LNCaP clone FGC (cell line): ENCODE measurements around the genes CGN, TDRKH, LINGO4, LCE3B, C1orf68, SMCP, SPRR2D and PGLYRP4.

DNA sequence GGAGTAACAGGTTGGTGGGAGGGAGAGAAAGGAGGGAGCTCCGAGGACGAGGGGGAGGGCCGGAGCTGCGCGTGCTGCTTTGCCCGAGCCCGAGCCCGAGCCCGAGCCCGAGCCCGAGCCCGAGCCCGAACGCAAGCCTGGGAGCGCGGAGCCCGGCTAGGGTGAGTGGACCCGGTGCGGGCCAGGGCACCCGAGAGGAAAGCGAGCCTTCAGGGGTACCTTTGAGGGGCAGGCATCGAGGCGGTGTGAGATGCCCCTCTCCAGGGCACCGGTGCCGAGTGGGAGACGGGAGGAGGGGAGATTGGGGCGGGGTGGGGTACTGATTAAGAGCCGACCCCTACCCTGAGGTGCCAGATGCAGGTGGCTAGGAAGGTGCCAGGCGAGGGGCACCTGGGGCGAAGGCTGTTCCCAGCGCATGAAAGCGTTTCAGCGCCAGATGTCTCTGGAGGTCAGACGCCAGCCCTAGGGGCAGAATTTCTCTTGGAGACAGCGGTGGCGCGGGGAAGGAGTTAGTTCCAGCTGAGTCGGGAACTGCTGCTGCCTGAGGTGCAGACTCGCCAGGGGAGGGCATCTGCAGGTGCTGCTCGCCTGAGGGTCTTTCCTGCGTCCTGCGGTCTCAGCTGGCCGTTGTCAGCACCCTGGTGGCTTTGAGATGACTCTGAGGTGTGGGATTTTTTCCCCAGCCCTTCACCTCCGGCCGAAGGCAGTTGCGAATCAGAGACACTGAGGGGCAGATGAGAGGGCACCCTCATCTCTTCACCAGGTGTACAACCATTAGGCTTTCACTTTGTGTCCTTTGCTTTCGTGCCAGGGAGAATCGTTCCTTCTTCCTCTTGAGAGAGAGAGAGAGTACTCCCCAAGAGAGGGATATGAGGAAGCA is at the start of gene CGN:
Gene CGN, plus strand, starts transcription at position 33 of the 880 bp plus-strand sequence.
- RRBS, 2 experiments = under 1 to 5% methylated on average over 10 of the region's 48 CpGs

- RRBS, 2 experiments = no CpG with 5 or more reads among the region's 5 CpGs
Observed at GRCh38 chr1:151519984-151520701, 9.0 kb downstream of the CGN start.

GRCh38 chr1:151525432-151525904 is 14.3 kb downstream of the CGN start:
- RRBS, 2 experiments = no CpG with 5 or more reads among the region's 3 CpGs

- RRBS, 2 experiments = no CpG with 5 or more reads among the region's 5 CpGs
Observed at GRCh38 chr1:151568784-151569168, 28.7 kb downstream of the TUFT1 start.

DNA sequence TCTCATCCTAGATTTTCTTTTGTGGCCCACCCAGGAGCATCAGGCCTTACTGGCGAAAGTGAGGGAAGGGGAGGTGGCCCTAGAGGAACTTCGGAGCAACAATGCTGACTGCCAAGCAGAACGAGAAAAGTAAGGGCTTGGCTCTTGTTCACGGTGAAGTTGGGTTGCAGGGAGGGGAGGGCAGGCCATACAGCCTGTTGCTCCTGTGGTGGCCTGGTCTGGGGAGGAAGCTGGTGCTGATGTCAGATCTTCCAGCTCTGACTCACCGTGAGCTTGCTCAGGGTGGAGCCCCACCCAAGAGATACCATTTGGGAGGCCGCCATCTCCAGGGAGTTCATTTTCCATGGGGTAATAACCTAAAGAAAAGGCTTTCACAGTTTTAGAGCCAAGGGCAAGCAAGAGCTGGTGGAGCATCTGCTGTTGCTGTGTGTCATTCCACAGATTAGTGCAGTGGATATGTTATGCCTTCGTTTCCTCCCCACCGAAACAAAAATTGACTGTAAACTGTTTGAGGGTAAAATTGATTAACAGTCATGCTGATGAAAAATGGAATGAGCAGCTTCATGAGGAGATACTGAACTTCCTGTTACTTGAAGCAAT is 34.9 kb downstream of the TUFT1 start:
- RRBS, 2 experiments = no CpG with 5 or more reads among the region's 8 CpGs

GRCh38 chr1:151790322-151790612 is at the start of gene TDRKH:
Gene TDRKH, minus strand, starts transcription at chr1:151790500.
- RRBS, 2 experiments = no CpG with 5 or more reads among the region's 25 CpGs

GRCh38 chr1:151805196-151805686 is at the start of gene LINGO4:
Gene LINGO4, minus strand, starts transcription at chr1:151805419.
- RRBS, 2 experiments = no CpG with 5 or more reads among the region's 8 CpGs

GRCh38 chr1:151904799-151905402 is 4.4 kb downstream of the THEM4 start:
- RRBS, 2 experiments = no CpG with 5 or more reads among the region's 3 CpGs

GRCh38 chr1:151992931-151993583 is 602 bp downstream of the S100A10 start:
- RRBS, 2 experiments = 37 to 75% methylated on average over 2 to 3 of the region's 37 CpGs

DNA sequence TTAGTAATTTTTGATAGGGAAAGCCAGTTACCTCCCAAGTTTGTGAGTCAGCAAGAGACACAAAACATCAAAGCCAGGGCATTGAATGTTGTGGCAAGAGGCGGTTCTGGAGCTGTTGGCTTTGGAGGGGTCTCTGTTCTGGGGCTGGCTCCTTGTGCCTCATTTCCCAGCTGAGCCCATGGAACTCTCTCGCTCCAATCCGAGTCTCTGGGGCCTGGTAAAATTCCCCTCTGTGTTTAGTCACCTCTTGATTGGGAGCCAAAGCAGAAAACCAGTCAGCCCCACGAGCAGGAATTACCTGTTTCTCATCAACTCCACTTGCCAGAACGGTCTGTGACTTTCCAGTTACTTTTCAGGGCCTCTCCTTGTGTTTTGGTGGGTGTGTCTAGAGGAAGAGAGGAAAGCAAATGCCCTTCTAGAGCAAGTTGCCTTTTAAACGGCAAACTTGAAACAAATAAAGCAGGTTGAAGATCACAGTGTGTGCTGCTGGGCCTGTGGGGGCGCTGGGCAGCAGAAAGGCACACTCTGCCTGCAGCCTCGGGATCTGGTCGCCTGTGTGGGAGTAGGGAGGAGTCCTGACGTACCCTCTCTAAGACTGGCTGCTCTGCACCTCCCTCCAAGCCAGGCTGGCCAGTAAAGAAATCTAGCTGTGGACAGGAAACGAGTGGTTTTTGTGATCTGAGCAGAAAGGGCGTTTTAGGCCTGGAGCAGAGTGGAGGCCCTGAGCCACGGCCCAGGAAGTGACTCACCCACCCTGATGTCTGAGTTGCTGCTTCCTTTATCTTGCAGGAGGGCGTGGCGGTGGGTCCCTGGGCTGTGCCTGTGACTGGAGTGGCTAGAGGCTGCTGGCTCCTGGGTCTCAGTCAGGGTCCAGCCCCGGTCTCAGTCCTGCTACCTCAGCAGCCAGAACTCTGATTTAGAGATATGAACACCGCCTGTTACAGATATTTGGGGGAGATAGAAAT is 11.0 kb upstream of the S100A11 start:
- RRBS, 2 experiments = no CpG with 5 or more reads among the region's 17 CpGs

DNA sequence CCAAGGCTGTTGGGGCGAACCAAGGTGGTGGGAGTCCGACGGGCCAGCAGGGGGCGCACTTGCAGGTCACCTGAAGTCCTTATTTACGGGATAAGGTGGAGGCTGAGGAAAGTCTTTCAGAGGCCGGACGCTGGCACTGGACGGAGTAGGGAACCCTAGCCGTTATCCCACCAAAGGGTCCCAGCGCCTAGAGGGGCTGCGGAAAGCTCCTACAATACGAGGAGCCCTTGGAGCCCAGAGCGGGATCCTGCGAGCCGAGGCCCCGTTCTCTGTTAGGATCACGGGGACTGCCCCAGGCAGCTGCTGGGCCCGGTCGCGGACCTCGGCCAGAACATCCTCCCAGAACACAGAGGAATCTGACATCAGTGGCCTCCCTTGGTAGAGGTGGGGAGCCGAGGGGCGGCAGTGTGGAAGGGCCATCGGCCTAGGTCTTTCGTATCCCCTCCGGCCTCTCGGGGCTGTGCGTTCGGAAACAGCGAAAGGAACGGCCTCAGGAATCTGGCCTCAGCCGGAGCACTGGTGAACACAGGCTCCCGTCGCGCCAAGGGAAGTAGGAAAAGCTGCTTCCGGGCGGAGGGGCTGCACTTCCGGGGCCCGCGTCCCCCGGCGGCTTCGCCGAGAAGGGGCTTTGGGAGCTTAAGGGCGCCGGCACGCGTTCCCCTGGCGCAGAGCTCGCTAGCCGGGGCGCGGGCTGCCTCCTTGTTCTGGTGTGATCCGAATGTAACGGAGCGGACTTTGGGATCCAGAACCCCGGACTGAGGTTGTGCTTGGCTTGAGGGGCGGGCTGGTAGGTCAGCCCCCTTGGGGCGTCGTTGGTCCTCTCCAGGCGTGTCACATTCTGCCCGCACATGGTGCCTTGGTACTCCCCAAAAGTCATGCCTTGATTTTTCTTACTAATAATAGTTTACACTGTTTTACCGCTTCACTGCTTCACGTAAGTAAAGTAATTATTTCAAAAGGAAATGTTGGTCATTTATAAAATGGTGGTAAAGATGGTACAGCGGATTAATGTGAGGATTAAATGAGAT is 30.0 kb upstream of the RPTN start:
- RRBS, 2 experiments = 86% methylated on average over 19 to 21 of the region's 65 CpGs

- RRBS, 2 experiments = no CpG with 5 or more reads among the region's 1 CpG
Observed at GRCh38 chr1:152613556-152613943, at the start of gene LCE3B. Gene LCE3B, plus strand, starts transcription at chr1:152613811.

DNA sequence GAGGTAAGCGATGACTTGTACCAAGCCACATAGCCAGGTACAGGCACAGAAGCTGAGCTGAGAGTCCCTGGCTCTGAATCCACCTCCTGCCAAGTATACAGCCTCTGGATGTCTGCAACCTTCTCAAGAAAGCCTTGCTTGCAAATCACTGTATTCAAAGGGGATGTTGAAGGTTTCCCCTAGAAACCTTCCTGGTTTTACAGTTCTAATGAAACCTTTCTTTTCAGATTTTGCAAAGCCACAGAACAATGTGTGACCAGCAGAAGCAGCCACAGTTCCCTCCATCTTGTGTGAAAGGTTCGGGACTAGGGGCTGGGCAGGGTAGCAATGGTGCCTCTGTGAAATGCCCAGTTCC is at the start of gene C1orf68:
Gene C1orf68, plus strand, starts transcription at position 249 of the 355 bp plus-strand sequence.
- RRBS, 2 experiments = no CpG with 5 or more reads among the region's 2 CpGs

- RRBS, 2 experiments = no CpG with 5 or more reads among the region's 1 CpG
Observed at GRCh38 chr1:152878040-152878376, at the start of gene SMCP. Gene SMCP, plus strand, starts transcription at chr1:152878322.

GRCh38 chr1:153040957-153041733 is at the start of gene SPRR2D:
Gene SPRR2D, minus strand, starts transcription at chr1:153041120.
- RRBS, 2 experiments = no CpG with 5 or more reads among the region's 4 CpGs

GRCh38 chr1:153348716-153349269 is at the start of gene PGLYRP4:
Gene PGLYRP4, minus strand, starts transcription at chr1:153348841.
- RRBS, 2 experiments = no CpG with 5 or more reads among the region's 8 CpGs

- RRBS, 2 experiments = no CpG with 5 or more reads among the region's 1 CpG
Observed at GRCh38 chr1:153488579-153488876, 28.1 kb upstream of the S100A7 start.

DNA sequence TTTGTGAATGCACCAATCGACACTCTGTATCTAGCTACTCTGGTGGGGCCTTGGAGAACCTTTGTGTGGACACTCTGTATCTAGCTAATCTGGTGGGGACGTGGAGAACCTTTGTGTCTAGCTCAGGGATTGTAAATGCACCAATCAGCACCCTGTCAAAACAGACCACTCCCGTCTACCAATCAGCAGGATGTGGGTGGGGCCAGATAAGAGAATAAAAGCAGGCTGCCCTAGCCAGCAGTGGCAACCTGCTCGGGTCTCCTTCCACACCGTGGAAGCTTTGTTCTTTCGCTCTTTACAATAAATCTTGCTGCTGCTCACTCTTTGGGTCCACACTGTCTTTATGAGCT is 13.5 kb downstream of the S100A6 start:
- RRBS, 2 experiments = no CpG with 5 or more reads among the region's 6 CpGs